Psoas muscle (tissue), 2 donors: ENCODE data around the gene DIRAS2.

GRCh38 chr9:89680988-89681308, 76.1 kb downstream of the GADD45G start:
- PRO-cap, 2 experiments: no peak in any of the 2 experiments

DNA sequence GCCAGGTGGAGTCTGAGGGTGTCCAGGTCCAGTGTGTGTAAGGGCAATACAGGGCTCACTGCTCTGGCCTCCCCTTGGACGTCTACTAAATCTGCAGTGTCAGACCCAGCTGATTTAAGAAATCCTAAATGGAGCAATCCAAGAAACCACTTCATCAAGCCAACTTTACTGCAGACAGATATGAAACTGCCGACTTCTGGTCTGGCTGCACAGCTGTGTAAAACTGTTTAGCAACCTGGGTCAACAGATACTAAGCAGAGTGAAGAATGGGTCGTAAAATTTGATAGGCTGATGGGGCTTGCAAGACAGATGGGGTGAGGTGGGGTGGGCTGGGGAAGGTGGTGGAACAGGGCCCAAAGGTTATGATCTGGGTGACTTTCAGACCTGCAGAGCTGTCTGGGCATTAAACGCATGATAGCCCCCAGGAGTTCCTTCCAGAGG, 116.5 kb downstream of the GADD45G start:
- PRO-cap, 2 experiments: no peak in any of the 2 experiments

DNA sequence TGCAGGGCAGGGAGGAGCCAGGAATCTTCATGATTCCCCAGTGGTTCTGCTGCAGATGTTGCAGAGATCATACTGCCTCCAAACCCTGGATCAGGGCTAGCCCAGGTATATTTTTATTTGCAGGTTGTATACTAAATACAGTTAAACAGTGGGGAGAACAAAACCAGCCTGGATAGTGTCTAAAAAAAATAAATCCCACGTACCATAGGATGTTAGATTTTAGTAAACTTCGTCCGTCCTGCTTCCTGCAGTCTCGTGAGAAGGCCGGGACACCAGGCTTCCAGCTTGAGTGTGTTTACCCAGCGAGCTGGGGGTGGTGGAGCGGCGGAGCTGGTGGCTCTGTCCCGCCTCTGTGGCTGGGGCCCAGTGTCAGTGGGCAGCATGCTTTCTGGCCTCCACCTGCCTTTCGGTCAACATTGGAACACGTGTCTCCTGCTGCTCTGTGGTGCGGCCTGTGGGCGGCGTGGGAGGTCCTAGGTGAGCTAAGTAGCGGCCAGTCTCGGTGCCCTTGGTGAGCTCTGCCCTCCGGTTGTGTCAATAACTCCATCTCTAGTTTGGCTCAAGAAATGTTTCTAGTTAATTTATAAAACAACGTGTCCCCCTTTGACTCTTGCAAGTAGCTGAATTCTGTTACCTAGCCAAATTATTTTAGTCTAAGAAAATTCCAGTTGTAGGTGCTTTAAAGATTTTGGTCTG, 125.8 kb downstream of the GADD45G start:
- PRO-cap, 2 experiments: no peak in any of the 2 experiments

DNA sequence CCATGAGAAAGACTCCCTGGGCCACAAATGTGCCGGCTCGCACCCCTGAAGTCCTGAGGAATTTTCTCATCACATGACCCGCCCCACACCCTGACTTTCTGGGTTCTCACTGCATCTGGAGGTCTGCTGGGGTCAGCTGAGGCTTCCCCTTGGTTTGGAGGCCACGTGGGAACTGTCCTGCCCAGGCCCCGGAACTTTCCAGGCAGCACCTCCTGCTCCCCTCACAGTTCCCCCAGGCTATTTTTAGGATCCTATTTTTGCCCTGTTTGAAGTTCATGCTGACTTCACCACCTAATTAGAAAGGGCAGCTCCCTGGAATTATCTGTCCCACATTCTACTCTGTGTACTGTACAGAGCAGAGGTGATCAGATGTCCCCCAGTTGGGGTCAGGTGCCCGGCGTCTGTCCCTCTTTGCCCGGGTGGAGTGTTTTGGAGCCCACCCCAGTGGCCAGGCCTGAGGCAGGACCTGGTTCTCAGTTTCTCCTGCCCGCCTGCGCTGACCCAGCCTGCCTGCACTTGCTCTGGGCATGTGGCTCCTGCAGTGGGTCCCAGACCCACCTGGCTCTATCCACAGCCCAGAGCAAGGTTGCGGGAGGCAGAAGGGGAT, 268.1 kb downstream of the GADD45G start:
- PRO-cap, 2 experiments: no peak in any of the 2 experiments

DNA sequence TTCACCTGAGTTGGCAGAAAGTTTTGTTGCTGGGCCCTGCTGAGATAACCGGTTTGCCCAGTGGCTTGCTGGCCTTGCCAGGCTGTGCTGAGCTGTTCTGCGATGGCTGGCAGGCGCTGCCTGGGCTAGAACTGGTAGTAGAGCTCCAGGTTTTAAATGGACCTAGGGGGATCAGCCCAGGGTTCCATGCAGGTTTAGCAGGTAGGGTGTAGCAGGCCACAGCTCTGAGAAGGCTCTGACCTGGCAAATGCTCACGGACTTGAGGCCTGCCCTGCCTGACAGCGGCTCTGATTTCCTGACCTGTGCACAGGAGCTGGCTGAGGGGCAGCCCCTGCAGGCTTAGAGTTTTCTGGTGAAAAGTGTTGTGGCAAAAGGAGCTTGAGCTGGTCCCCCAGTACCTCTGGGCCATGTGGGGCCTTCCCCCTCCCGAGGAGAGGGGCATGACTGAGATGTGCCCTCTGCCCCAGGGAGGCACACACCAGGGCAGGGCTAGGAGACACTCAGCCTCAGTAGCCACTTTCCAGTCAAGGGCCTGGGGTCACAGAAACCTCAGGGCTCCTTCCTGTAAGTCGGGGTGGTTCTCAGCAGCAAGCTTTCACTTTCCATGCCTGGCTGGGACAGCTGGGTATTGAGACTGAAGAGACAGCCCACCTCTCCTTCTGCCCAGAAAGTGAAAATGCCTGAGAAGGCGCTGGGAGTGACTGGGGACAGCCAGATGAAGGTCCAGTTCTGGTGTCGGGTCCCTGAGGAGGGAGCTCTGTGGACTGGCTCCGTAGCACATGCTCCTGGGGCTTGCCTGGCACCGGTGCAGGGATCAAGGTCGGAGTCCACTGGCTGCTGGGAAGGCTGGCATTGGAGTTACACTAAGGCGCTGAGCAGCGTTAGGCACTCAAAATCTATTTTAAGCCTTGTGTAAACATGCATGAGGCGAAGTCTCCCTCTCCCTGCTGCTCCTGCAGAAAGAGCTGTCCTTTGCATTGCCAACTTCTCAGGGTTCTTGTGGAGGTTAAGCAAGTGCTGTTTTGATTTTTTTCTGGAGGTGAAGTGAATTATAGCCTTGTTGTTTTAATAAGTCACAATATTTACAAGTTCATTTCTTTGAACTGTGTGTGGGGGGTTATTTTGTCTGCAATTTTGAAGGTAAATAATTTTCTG, 394.8 kb downstream of the GADD45G start:
- PRO-cap, 2 experiments: peak in 1 of 2 experiments; most common minus-strand start position 832 of the sequence (in 1)

GRCh38 chr9:90642289-90643351, at the start of gene DIRAS2:
Gene DIRAS2, minus strand, starts transcription at chr9:90642824.
- PRO-cap, 2 experiments: no peak in any of the 2 experiments

- PRO-cap, 2 experiments: no peak in any of the 2 experiments
These were observed 24.7 kb downstream of the SYK start for GRCh38 chr9:90826190-90826788.

- PRO-cap, 2 experiments: no peak in any of the 2 experiments
These were observed 38.1 kb downstream of the SYK start for GRCh38 chr9:90839733-90840192.

- PRO-cap, 2 experiments: no peak in any of the 2 experiments
These were observed 190.4 kb downstream of the SYK start for GRCh38 chr9:90991928-90992588.

DNA sequence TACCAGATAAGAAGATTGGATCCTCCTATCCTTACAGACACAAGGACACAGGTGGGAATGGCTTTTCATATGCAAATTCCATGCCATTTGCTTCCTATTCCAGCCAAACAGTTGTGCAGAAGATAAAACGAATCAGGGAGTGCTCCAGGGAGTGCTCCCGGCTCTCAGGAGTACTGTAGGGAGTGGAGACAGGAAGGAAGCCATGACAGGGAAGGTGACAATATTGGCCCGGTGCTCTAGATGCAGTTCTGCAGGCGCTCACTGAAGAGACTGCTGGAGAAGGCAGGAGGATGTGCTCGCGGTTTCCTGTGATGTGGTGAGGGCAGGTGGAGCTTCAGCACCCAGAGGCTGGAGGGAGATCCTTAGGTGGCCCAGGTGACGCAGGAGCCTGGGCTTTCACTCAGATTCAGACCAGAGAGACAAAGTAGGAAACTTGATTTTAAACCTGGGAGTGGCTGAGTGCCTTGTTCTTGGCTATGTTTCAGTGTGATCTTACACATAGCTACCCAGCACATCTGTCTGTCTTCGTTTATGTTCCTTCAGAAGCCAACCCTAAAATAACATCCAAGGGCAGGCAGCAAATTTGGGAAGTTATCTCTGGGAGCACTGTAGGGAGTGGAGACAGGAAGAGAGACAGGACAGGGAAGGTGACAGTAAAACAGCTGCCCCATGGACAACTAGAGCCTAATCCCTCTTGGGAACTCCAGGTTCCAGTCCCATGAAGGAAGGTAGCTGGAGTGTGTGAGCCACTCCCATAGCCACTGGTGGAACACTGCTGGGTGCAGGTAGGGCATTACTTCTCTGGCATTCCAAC, 259.8 kb downstream of the AUH start:
- PRO-cap, 2 experiments: no peak in any of the 2 experiments

- PRO-cap, 2 experiments: no peak in any of the 2 experiments
These were observed 255.3 kb downstream of the AUH start for GRCh38 chr9:91106510-91106709.

- PRO-cap, 2 experiments: no peak in any of the 2 experiments
These were observed 230.1 kb downstream of the AUH start for GRCh38 chr9:91131454-91132089.

DNA sequence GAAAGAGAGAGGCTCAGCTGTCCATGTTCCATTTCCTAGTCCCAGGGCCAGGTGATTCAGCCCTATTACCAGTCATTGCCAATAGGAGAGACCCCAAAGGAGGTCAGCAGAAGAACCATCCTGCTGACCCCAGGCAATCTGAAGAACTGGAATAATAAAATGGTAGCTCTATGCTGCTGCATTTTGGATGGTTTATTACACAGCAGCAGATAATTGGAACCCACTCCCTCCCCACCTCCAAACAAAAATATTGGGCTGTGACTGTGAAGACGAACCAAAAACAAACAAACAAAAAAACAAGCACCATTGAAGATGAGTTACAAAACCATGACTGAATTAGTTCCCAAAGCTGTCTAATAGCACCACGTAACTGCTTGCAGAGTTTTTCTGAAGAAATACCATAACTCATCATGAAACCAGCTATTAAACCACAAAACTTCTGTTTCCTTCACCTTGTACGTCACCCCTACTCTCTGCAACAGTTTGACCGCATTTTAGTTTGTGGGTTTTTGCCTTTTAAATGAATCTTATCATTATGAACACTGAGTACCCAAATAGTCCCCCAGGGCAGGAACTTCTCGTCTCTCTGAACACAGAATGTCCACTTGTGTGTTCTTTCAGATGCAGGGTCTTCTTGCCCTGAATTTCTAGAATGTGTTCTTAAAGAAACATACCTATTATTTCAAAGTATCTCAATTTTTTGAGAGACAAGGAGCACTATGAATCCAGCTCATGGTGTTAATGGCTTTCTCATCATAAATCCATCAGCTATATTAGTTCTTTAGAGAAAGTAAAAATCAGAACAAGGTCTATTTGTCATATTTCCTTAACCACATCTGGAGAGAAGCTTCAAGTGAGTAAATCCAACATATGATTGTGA, 210.8 kb downstream of the AUH start:
- PRO-cap, 2 experiments: no peak in any of the 2 experiments

GRCh38 chr9:91194015-91194123, 167.8 kb downstream of the AUH start:
- PRO-cap, 2 experiments: no peak in any of the 2 experiments

- PRO-cap, 2 experiments: no peak in any of the 2 experiments
These were observed 164.5 kb downstream of the AUH start for GRCh38 chr9:91197249-91197650.

- PRO-cap, 2 experiments: peak in 1 of 2 experiments; most common plus-strand start chr9:91286199 (in 1)
These were observed 75.7 kb downstream of the AUH start for GRCh38 chr9:91286053-91286292.

DNA sequence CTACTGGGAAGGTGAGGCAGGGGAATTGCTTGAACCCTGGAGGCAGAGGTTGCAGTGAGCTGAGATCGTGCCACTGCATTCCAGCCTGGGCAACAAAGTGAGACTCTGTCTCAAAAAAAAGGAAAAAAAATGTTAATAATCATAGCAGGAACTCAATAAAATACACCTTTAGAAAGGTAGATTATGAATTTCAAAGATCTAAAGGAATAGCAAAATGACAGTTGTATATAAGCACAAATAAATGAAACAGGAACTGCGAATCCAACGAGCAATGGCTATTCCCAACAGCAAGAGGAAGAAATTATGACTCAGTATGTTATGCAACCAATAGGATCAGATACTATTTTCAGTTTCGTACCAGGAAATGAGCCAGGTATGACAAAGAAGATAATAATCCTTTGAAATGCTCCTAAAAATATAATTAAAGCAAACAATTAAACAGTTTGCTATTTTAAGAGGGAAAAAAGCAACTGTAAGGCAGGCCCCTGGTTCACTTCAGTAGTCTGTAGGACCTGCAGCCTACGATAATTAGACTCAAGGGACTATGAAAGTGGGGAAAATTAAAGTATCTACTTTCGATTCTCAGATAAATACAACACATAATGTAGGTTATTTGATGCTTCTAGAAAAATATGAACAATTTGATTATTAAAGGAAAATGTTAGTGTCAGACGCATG, 58.9 kb downstream of the AUH start:
- PRO-cap, 2 experiments: no peak in any of the 2 experiments

GRCh38 chr9:91358864-91359885, 2.5 kb downstream of the AUH start:
- PRO-cap, 2 experiments: no peak in any of the 2 experiments

GRCh38 chr9:91403044-91403924, 20.3 kb downstream of the NFIL3 start:
- PRO-cap, 2 experiments: no peak in any of the 2 experiments

GRCh38 chr9:91409758-91410230, 13.8 kb downstream of the NFIL3 start:
- PRO-cap, 2 experiments: no peak in any of the 2 experiments